Airway epithelial cell (primary cell): Measurements from ENCODE around the gene DICER1.

DNA sequence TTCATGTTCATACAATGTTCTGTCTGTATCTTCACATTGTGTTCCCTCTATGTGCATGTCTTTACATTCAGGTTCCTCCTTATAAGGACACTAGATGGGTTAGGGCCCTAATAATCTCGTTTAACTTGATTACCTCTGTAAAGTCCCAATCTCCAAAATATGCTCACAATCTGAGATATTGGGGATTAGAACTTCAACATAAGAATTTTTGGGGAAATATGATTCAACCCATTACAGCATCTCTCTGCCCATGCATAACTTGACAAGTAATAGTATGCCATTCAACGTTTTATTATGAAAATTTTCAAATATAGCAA, 30.6 kb upstream of the SERPINA6 start:
- RAMPAGE, long total RNA, result no peak

GRCh38 chr14:94411686-94412157, 23.3 kb upstream of the SERPINA1 start:
- RAMPAGE, long total RNA, result no peak

GRCh38 chr14:94463413-94463625, 10.7 kb upstream of the SERPINA11 start:
- RAMPAGE, long total RNA, result no peak

DNA sequence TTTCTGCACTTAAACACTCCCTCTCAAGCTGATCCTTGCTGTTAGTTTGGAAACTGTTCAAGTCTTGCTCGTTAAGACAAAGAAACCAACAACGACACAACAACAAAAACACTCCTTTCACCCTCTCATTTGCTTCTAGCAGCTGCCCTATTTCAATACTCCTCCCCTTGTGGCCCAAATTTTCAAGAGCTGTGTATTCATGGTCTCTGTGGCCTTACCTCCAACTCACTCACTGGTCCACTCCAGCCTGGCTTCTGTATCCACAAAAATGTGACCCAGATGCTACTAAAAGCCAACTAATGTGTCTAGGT, 336 bp downstream of the SERPINA9 start:
- RAMPAGE, long total RNA, result no peak

- RAMPAGE, long total RNA, result no peak
These were observed 4.8 kb upstream of the SERPINA9 start for GRCh38 chr14:94480856-94481117.

DNA sequence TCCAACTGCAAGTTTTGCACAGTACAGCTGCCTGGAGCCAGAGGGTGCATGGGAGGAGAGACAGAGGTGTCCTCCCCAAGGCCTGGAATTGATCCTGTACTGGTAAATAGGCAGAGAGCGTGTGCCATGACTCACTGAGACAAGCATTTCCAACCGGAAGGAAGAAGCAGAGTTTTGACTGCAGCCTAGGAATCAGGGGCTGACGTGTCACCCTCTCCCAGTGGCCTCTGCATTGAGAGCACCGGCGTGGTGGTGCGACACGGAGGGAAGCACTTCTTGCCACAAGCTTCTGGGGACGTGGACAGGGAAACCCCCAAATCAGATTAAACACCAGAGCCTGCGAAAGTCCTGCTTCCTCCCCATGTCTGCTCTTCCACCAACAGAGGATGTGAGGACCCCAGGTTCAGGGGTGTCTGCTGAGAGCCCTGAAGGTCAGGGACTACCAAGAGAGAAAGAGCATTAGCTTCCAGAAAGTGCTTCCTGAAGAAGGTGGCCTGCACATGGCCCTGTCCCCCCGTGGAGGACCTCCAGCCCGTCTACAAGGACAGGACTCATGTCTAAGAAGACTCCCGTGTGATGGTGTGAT, 18.9 kb upstream of the SERPINA4 start:
- RAMPAGE, long total RNA, result no peak

DNA sequence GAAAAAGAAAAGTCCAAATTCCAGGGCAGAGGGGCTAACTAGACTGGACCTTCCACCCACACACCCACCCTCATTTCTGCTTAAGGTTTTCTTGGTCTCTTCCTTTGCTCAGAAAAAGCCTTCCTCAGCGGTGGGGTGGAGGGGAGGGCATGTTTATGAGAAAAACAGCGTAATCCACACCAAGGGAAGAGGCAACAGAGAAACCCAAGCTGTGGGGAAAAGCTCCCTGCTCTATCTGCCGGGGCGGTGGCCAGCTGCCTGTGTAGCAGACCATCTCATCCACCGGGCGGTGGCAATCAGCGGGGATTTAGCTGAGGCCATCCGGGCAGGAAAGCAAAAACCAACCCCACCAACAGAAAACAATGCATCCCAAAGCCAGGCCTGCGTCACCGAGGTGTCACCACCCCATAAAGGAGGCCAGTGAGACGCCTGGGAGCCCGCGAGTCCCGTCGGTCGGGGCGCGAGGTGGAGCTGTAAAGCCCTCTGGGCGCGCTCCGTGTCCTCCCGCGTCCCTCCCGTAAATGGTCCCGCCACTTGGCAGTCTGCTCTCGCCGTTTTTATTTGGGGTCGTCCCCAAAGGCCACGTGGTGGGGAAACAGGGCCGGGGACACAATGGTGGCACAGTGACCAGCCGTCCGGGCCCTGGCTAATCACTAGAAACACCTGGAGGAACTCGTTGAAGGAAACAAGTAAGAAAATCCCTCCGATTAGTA, 94.5 kb upstream of the GSC start:
- RAMPAGE, long total RNA, result no peak

- RAMPAGE, long total RNA, result no peak
These were observed 54.2 kb downstream of the DICER1 start for GRCh38 chr14:95103068-95103628.

GRCh38 chr14:95137826-95138256, 19.5 kb downstream of the DICER1 start:
- RAMPAGE, long total RNA, result no peak

DNA sequence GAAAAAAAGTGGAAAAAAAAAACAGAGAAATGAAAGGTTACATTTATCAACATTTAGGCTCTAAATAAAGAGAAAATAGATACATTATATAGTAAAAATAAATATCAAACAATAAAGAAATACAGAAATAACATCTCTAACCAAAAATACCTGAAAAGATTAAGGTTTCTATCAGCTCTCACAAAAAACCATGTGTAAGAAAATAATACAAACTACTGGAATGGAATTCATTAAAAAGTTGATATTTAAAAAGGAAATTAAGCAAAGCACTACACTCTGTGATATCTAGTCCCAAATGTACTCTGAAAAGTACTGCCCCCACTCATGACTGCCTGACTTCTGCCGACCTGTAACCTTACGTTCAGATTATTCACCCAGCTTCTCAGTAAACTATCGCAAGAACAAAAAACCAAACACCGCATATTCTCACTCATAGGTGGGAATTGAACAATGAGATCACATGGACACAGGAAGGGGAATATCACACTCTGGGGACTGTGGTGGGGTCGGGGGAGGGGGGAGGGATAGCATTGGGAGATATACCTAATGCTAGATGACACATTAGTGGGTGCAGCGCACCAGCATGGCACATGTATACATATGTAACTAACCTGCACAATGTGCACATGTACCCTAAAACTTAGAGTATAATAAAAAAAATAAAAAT, 18.9 kb downstream of the DICER1 start:
- RAMPAGE, long total RNA, result no peak

GRCh38 chr14:95156598-95157613, at the start of gene DICER1:
Gene DICER1, minus strand, starts transcription at chr14:95157529.
- RAMPAGE, long total RNA, result no peak

GRCh38 chr14:95208647-95209272, 51.4 kb upstream of the DICER1 start:
- RAMPAGE, long total RNA, result no peak

- RAMPAGE, long total RNA, result no peak
These were observed 57.6 kb downstream of the CLMN start for GRCh38 chr14:95261849-95262711.

DNA sequence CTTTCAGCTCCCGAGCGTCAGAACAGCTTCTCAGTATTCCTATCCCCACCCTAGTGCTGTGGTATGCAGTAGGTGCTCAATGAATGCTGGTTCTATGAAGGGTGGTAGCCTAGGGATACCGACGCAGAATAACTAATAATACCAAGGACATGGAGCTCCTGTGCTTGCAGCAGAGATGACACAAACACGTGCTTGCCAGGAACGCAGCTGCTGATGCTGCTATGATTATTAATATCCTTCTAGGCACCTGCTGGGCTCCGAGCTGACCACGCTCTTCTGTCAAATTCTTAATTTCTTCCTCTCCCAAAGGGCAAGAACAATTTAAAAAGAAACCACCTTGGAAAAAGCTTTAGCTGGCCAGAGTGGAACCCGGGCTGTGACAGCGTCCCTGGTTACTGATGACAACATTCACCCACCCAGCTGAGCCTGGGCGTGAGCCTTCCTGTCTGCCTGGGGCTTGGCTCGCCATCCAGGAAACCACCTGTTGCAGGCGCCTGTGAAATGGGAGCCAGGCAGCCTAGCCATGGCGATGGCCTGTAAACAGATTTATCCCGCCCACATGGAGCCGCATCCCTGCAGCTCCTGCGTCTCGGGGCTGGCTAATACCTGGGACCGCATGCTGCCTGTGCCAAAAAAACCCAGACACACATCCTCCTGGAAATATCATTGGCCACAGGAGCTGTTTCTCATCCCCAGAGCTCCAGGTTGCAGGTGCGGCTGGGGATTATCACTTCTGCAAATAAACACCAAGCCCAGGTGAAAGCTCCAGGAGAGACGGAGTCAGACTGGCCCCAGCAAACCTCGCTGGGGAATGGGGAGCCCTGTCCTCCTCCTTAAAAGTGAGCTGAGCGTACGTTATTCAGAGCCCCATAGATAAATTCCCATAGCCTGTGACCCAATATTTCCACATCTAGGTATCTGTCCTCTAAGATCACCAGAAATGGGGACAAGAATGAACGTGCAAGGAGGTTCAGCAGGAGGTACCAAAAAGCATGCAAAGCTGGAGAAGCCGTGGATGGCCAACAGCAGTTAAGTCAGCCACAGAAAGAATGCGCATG, 28.6 kb downstream of the CLMN start:
- RAMPAGE, long total RNA, result no peak

DNA sequence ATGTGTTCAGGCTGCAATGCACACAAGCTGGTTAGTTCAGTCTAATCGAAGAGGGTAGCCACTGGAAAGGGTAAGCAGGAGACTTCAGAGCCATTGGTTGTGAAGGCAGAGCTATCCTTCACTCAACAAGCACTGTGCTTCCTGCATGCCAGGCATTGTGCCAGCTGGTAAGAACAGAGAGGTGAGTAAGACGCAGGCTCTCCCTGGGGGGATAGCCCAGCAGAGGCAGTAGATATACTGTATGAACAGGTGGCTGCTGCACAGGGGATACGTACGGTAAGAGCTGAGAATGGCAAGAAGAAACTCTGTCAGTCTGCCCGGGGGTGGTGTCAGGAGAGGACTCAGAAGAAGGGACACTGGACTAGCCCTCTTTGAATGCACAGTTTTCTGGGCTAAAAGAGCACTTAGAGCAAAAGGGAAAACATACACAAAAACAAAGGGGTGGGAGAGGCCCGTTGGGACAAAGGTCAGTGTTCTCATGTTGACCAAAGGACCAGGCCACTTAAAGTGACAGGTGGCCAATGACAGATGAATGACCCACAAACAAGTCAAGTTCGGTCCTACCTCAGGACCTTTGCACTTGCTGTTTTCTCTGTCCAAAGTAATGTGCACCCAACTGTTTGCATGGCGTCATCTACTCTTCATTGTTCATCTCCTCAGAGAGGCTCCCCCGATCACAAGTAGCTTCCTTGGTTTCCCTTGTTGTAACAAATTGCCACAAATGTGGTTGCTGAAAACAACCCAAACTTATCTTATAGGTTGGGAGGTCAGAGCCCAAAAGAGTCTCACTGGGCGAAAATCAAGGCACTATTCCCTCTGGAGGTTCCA, 24.3 kb downstream of the CLMN start:
- RAMPAGE, long total RNA, result no peak

DNA sequence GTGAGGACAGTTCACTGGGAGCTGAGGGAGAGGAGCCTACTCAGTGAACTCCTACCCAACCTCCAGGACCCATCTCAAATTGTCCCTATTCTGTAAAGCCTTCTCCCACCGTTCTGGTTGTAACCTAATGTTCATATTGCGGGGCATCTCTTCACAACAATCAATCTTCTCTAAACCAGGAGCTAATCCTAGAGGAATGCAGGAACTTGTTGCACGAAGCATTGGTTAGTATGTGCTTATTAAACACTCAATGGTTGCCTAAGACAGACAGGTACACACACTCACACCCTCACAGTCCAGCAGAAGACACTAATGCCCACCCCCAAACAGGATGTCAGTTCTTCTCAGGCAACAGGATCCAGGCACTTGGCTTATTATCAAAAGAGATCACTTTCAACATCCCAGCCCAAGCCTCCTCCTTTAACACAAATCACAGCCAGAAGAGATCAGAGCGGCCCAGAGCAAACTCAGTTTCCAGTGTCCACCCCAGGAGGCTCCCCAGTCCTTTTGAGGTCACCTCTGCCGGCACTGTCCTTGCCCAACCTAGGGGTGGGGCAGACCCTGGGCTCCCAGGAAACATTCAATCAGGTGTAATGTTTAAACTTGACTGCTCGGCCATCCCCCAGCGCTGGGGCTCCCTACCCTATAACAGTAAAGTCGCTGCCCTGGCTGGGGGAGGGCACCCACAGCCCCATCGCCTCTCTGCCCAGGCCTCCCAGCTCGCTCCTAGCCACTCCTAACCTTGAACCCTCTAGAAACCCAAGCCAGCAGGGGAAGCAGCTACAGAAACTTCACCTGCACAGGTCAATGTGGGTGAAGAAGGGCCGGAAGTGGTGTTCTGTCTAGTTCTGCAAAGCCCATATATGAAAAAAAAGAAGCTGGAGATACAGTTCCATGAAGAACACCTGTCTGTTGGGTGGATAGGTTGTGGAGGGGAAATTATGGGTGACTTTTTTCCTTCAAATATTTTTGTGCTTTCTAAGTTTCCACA, 1.5 kb downstream of the CLMN start:
- RAMPAGE, long total RNA, result no peak

DNA sequence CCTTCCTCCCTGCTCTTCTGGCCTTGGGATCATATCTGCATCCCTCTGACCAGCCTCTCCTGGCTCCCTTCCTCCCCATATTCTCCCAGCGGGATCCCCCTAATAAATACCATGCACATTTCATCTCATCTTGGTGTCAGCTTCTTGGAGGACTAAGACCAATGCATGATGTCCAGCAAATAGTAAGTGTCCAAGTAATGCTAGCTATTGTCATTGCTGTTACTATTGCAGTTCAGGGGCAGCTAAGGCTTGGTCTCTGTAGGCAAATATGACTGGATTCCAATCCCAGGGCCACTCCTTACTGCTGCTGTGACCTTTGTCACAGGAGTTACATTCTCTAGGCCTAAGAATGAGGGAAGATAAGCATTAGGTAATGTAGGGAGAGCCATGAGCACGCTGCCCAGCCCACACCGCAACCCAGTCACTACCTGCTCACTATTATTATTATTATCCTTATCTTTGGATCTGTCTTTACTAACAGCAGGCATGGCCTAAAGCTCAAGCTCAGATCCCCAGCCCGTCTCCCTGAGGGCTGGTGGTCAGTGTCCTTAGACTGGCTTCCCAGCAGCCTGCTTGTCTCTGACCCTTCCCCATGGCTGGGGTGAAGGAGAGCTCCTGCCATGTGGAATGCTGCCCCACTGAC, 47.7 kb downstream of the SYNE3 start:
- RAMPAGE, long total RNA, result no peak

GRCh38 chr14:95517073-95517942, 858 bp upstream of the SYNE3 start:
- RAMPAGE, long total RNA, result no peak

DNA sequence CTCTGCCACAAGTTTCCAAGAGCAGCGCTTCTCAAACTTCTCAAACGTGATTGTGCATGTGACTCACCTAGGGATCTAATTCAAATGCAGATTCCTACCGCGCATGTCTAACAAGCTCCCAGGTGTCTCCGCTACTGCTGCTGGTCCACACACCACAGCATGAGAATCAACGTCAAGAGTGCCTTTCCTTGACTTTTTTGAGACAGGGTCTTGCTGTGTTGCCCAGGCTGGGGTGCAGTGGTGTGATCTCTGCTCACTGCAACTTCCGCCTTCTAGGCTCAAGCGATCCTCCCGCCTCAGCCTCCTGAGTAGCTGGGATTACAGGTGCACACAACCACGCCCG, 22.5 kb downstream of the GLRX5 start:
- RAMPAGE, long total RNA, result no peak

GRCh38 chr14:96177840-96178411, 26.7 kb upstream of the BDKRB2 start:
- RAMPAGE, long total RNA, result no peak